Cardiac fibroblast (primary cell): Measurements from ENCODE around the gene CAMKMT.

- RRBS: no CpG with 5 or more reads among the region's 4 CpGs
Measured at GRCh38 chr2:44180437-44181051, 11.9 kb downstream of the PPM1B start.

DNA sequence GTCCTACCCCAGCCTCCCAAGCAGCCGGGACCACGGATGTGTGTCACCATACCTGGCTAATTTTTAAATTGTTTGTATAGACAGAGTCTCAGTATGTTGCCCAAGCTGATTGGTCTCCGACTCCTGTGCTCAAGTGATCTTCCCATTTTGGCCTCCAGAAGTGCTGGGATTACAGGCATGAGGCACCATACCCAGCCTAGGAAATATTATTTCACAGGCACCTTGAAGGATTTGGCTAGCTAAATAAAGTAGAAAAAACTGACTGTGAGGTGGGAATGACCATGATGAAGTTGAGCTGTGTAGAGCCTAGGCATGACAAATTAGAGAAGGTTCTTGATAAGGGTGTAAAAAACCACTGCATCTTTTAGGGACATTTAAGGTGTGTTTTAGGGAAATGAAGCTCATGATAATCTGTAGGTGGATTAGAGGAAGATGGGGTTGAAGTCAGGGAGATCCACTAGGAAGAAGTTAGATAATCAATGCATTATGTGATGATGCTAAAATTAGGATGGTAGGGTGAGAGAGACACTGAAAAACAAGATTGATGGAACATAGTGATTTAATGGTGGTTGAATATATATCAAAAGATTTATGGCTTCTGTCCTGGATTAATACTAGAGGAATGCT lies 12.5 kb downstream of the PPM1B start:
- RRBS: no CpG with 5 or more reads among the region's 3 CpGs

DNA sequence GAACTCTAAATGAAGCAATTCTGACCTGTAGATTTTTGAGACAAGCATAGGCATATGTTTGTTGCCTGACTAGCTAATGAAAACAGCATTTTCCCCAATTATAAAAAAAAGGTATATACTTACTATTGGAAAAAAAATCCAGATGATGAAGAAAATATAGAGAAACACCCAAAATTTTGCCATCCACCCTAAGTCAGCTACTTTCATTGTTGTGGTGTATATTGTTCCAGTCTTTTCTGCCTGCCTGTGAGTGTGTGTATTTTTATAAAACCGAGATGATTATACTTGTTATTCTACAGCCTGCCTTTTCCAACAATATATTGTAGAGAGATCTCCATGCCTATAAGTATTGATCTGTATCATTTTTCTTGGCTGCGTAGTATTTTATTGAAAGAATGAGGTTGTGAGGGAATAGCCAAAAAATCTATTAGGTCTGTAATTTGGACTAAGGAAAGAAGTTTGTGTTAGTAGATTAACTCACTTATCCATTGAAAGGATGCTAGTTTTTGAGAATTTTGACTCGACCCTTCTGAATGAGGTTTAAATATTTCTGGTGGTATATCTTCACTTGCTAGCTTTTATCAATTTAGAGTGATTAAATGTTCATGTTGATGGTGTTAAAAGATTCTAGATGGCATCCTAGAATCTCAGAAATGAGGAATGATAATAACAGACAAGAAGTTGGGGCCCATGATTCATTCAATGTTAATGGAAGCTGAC lies 34.9 kb downstream of the PPM1B start:
- RRBS: no CpG with 5 or more reads among the region's 3 CpGs

GRCh38 chr2:44361324-44362371 lies at the start of gene CAMKMT:
TSS of gene CAMKMT (plus strand) at chr2:44361947.
- RRBS: 1% methylated on average over 25 of the region's 65 CpGs

DNA sequence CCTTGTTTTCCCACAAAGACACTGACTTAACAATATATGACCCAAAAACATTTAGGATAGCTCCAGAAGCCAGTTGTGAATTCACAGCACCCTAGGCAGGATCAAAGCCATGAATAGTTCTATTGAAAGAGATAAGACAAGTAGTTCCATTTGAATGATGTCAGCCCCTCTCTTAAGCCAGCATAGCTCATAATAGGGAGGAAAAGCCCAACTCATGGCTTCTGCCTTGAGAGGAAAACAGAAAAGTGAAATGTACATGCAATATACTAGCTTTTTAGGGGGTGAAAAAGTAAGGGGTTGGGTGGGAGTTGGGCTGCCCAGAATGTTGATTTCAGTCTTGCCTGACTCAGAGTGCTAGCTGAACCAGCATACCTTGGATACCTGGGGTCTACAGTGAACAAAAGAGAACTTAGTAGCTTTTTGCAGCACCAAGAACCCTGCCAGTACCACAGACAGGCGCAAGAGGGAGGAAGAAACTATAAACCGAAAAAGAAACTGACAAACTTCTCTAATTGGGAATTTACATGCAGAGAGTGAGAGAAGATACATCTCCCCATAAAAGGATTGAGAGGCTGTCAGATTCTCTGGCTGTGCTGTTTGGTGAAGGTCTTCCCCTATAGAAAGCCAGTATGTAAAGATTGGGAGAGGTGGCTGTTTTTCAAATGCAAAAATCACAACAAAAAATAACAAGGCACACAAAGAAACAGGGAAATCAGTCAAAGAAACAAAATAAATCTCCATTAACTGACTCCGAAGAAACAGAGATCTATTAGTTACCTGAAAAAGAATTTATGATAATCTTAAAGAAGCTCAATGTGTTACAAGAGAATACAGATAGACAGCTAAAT lies 101.7 kb downstream of the CAMKMT start:
- RRBS: no CpG with 5 or more reads among the region's 3 CpGs

DNA sequence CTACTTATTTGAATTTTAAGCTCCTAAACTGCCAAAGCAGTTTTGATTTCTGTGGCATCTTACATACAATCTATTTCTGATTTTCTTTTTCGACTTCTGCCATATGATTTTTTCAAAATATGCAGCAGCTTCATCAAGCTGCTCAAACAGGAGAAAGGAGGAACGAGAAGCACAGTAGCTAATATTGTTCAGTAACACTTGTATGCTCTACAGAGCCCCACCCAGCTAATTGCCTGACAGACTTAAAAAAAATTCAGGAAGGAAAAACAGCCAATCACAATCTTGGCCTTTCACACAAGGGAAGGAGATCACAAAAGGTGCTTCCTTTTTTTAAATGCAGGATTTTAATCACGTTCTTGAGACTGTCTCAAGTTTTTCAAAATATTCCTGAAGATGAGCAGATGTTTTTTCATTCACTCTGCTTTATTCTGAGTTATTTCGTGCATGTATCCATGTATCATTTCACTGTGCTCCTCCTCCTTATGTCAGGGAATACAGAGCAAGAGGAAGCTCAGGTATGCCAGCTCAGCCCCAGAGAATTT lies 233.2 kb upstream of the SIX3 start:
- RRBS: no CpG with 5 or more reads among the region's 4 CpGs

- RRBS: 7% methylated on average over 22 of the region's 62 CpGs
Measured at GRCh38 chr2:44801327-44802425, 139.8 kb upstream of the SIX3 start.

DNA sequence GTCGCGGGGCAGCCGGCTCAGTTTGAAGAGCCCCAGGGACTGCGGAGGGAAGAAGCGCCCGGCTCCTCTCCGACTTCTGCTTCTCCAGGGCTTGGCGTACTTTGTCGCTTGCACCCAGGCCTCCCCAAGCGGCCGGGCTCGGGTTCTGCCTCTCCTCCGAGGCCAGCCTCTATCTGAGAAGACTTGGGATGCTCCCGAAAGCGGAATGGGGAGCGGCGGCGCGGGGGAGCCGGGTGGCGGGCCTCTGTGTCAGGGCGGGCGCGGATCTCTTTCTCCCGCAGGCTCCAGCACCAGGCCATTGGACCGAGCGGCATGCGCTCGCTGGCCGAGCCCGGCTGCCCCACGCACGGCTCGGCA lies 2.8 kb downstream of the SIX3 start:
- RRBS: 6% methylated on average over 14 of the region's 34 CpGs

DNA sequence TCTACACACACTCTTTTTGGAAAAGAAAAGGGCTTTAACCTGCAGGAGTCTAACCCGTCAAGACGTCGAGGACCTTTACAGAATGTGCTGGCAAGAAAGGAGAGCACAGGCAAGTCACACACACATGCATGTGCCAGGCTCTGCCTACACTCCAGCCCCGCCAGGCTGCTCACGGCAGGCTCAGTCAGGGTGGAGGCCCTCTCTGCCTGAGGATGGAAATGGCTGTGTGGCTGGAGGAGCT lies 10.2 kb downstream of the SIX3 start:
- RRBS: no CpG with 5 or more reads among the region's 5 CpGs

DNA sequence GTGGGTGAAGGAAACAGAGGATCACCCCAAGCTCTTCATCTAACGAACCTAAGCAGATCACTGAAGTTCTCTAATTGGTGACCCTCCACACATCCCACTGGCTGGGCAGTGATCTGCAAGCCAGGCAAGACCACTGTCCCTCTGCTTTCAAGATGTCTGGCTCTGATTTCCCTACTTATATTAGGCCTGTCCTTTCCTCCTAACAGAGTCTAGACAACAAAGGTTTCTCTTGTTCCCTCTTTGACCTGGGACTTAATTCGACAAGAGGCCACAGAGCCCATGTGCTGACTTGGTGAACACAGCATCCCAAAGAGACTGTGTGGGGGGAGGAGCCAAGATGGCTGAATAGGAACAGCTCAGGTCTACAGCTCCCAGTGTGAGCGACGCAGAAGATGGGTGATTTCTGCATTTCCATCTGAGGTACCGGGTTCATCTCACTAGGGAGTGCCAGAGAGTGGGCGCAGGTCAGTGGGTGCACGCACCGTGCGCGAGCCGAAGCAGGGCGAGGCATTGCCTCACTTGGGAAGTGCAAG lies 66.2 kb upstream of the SIX2 start:
- RRBS: no CpG with 5 or more reads among the region's 12 CpGs

- RRBS: no CpG with 5 or more reads among the region's 3 CpGs
Measured at GRCh38 chr2:45211750-45212247, 202.5 kb upstream of the SIX2 start.

DNA sequence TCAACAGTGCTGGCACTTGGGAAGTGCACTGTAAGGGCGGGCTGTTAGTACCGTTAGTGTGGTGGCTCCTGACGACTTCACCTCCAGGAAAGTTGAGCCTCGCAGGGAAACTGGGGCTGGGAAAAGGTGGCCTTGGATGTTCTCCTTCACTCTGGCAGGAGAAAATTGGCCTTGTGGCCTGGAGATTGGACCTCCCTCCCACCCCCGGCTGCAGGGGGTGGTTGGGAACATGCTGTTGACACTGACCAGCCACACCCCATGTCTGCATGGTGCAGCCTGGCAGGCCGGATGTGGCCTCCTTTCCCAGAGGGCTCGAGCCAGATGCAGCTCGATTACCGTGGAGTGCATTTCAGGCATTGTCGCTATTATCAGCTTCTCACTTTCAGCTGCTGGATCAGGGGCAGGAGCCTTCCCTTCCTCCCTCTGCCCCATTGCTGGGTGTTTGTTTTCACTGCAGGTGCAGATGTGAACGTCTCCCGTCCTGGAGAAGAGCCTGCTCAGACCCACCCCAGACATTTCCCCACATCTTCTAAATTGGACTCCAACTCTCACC lies 210.9 kb upstream of the SIX2 start:
- RRBS: 0% methylated on average over 2 of the region's 12 CpGs

DNA sequence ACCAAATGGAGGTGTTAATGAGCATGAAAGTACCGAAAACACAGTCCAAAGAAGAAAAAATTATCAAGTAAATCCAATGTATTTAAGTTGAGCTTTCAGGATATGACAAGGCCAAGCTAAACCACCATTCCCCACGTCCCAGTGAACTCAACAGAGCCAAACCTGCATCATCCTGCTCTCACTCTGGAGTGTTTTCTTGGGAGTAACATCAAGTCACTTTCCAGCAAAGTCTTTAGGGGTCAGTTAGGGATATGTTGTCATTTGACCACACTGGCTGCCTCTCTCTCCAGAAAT lies 140.6 kb downstream of the SRBD1 start:
- RRBS: no CpG with 5 or more reads among the region's 2 CpGs

DNA sequence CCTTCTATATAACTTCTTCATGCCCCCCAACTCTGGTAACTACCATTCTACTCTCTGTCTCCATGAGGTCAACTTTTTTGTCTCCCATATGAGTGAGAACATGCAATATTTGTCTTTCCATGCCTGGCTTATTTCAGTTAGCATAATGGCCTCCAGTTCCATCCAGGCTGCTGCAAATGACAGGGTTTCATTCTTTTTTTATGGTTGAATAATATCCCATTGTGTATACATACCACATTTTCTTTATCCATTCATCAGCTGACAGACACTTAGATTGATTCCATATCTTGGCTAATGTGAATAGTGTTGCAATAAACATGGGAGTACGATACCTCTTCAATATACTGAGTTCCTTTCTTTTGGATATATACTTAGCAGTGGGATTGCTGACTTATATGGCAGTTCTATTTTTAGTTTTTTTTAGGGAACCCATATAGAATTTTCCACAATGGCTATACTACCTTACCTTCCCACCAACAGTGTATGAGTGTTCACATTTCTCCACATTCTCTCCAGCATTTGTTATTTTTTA lies 112.4 kb downstream of the SRBD1 start:
- RRBS: no CpG with 5 or more reads among the region's 1 CpG

DNA sequence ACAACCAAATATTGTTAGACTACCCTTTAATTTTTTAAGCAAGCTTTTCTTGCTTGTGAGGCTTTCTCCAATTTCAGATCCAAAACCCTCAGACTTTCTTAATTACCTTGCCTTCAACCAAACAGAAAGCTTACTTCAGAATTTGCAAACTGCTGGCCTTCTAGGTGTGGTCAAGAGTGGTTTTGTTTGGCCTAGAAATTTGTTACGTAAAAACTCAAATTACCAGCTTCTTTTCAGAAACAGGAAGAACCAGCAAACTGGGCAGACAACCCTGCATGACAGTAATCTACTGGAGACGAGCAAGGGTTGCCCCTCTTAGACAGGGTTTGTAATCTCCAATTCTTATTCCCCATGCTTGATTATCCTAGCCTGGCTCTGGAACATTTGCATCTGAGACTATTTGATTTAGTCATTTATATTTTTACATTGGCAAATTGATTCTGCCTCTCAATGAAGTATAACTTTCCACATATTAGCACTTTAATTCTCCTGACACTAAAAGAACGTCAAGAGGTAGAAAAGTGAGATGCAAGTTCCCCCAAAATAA lies 27.0 kb downstream of the SRBD1 start:
- RRBS: no CpG with 5 or more reads among the region's 3 CpGs

GRCh38 chr2:45691119-45692059 lies 39.9 kb downstream of the PRKCE start:
- RRBS: no CpG with 5 or more reads among the region's 14 CpGs

DNA sequence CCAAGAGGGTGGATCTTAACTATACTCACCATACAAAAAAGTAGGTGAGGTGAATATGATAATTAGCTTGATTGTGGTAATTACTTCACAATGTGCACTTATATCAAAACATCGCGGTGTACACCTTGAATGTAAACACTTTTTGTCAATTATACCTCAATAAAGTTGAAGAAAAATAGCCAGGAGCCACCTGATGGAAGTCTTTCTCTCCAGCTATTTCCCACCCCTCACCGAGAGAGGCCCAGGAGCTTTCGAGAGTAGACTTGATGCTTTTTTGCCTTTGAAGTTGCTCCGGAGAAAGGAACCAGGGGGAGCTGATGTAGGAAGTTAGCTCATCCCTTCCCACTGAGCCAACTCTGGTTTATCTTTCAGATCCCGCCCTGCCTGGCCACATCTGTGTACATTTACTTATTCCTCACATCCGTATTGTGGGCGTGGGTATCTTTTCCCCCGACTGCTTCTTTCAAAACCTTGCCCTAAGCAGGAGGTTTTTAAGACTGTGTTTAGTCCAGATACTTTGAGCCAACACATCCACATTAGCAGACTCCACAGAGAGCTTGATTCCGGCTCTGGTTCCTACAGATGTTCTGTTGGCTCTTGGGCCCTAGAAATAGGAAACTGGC lies 91.9 kb downstream of the PRKCE start:
- RRBS: no CpG with 5 or more reads among the region's 10 CpGs

- RRBS: no CpG with 5 or more reads among the region's 1 CpG
Measured at GRCh38 chr2:45821148-45821657, 169.7 kb downstream of the PRKCE start.

DNA sequence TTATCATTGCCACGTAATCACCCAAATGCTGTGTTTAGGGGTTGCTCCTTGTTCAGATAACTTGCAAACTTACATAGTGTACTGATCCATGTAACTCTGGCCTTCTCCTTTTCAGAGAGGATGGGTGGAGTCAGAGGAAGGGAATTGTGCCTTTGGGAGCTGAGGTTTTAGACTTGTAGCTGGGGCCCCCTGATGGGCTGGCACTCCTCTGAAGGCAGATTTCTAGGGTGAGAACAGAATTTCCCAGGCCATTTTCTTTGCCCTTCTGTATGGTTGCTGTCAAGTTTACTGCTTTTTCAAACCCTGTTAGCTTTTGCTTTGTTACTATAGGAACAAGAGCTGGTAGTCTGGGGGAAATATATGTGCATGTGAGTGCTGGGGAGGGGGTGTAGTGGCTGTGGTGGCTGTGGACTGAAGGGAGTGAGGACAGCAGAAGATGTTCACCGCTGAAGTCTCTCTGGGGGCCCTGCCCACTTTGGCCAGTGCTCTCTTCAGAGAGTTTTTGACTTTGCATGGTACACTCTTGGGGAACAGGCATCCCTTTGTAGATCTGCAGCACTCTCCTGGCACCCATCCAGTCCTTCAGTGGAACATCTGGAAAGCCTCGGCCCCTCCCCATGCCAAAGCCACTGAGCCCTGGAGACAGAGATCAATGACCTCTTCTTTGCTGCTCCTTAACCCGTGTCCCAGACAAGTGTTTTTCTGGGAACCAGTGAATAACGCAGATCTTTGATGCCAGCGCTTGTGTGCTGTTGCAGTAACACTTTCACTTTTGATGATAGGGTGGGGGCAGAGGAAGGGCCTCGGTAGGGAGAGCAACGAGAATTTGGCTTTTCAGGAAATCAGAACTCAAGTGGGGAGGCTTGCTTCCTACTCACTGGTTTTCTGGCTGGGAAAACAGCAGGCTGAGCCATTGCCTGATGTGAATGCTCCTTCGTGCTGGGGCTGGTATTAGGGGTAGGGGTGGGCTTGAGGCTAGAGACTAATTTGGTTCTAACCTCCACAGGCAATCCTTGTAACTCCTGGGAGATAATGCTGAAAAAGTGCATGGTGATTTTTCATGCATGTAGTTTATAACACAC lies 209.1 kb downstream of the PRKCE start:
- RRBS: no CpG with 5 or more reads among the region's 9 CpGs

DNA sequence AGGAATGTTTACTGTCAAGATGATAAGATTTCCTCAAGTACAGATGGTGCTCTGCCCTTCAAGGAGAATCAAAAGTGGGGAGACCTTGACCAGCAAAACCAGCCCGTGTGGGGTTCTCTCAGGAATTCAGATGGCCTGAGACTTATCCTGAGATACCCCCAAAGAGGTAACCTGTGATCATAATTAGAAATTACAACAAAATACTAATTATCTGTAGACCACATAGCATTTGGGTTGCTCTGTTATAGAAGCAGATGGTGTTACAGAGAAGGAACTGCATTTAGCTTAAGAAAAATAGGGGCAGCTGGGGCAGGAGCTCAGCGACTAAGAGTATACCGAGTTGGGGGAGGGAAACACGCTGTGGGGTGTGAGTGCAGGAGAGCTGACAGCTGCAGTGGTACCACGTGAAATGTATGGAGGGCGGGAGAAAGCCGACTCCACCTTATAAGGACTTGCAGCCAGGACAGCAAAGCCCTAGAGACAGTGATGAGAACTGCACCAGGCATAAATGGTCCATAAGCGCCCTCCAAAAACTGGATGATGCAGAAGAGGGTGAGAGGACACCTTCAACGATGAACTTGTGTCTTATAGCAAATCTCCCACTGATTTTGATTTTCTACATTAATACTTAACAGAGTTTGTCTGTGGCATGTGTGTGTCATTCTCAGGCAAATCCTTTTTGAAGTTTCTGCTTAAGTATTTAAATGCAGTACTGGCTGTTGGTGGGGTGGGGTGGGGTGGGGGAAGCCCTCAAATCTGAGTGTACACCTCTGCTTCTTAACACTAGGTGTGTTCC lies 237.6 kb downstream of the PRKCE start:
- RRBS: no CpG with 5 or more reads among the region's 9 CpGs